ENCODE measurements around the gene ATP13A5.

GRCh38 chr3:192445831-192446030 lies 281.6 kb downstream of the FGF12 start:
- PRO-cap, 3 experiments: no peak in any of the 3 experiments

GRCh38 chr3:192850243-192851192 lies 67.1 kb downstream of the MB21D2 start:
- PRO-cap, 3 experiments: no peak in any of the 3 experiments

DNA sequence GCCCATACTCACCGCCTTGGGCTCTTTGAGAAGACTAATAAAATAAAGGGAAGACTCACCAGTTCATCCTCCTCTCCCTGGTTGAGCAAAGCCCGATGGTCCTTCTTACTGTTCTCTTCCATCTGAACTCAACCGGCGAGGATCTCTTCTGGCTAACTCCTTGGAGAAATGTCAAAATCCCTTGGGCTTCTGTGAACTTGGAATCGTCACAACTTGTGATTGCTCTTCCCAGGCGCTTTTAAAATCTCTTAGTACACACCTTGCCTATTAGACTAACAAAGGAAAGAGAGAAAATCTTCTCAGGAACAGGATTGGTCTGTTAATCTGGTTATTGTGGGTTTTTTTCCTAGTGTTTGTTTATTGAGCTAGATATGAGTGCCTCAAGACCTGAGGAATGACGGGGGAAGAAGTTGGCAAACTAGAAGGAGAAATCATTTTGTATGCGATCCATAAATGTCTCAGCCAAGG lies at the start of gene ATP13A5:
Gene ATP13A5, minus strand, starts transcription at position 150 of the 468 bp plus-strand sequence.
- PRO-cap, 3 experiments: peak in 1 of 3 experiments; most common minus-strand start position 124 of the sequence (in 1)

DNA sequence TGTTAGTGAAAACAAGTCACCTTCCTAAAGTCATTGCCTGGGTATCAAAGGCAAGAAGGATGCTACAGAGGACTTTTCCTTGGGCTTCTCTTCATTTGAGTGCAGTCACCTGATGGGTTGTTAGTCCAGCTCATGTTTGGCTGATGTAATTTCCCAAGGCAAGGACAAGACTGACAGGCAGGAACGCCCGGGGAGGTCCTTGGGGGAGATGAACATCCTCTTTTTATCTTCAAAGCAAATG lies 201.1 kb downstream of the OPA1 start:
- PRO-cap, 3 experiments: no peak in any of the 3 experiments

- PRO-cap, 3 experiments: no peak in any of the 3 experiments
Observed at GRCh38 chr3:194069274-194069750, 66.6 kb upstream of the HES1 start.

DNA sequence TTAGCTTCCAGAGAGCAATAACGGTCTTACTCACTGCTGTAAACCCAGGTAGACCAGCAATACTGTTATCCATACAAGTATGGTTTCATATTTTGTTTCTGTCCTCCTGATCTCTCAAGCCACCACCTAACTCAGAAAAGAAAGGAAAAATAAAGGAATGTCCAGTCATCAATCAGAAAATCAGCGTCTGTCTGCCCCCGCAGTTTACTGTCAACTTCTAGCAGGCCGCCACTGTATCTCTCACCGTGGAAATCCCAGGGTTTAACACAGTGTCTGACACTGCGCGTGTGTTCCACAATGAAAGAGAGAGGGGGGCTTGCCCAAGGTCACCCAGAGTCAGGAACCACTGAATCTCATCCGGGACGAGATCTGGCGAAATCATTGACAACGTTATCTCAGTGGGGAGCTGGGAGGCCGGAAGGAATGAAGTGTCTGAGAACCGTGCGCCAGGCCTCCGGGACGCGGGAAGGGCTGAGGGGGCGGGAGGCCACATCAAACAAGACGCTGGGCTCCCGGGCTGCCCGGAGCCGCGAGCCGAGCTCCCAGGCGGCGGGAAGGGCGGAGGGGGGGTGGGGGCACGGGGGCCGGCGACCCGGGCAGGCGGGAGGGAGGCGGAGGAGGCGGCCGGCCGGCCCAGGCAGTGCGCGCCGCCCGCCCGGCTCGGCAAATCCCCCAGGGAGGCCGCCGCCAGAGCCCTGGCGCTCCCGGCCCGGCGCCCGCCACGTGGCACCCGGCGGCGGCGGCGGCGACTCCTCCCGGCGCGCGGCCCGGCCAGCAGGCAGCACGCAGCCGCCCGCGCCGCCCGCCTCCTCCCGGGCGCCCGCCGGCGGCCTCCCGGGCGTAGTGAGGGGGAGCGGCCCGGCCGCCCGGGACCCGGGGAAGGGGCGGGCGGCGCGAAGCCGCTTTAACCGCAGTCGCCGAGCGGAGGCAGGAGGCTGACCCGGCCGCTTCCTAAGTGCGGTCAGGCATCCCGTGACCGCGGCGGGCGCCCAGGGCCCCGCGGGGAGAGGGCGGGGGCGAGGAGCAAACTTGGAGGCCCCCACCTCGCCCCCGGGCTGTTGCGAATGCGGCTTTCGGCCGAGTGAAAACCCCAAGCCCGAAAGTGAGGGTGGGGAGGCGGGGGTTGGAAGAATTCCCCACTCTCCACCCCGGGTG lies 2.0 kb upstream of the HES1 start:
- PRO-cap, 3 experiments: peak in 3 of 3 experiments; most common plus-strand start position 398 of the sequence (in 1); most common minus-strand start position 1,066 of the sequence (in 2)

GRCh38 chr3:194267323-194267763 lies 83.8 kb downstream of the CPN2 start:
- PRO-cap, 3 experiments: no peak in any of the 3 experiments

DNA sequence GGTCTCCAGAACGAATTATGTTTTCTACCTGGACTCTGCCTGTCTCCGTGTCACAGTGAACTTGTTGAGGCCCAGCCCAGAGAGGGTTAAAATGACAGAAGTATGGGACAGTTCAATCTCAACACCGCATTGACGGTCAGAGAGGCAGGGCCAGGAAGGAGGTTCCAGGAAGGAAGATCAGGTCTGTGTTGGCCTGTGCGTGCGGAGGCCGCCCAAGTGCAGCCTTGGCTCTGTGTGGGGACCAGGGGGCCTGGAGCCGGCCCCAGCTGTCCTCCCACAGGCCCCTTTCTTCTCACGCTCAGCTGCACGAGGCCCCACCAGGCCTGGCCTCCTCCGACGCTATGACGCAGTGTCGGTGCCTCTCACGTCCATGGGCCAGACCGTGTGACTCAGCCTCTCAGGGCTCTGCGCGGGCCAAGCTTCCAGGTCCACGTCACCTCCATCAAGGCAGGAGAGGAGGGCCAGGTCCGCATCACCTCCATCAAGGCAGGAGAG lies 83.3 kb downstream of the CPN2 start:
- PRO-cap, 3 experiments: no peak in any of the 3 experiments

- PRO-cap, 3 experiments: peak in 2 of 3 experiments; most common plus-strand start chr3:194296690 (in 1)
Observed at GRCh38 chr3:194296368-194296861, 54.7 kb downstream of the CPN2 start.

- PRO-cap, 3 experiments: peak in 1 of 3 experiments; most common plus-strand start chr3:194381565 (in 1)
Observed at GRCh38 chr3:194381412-194382033, 12.0 kb upstream of the LRRC15 start.

DNA sequence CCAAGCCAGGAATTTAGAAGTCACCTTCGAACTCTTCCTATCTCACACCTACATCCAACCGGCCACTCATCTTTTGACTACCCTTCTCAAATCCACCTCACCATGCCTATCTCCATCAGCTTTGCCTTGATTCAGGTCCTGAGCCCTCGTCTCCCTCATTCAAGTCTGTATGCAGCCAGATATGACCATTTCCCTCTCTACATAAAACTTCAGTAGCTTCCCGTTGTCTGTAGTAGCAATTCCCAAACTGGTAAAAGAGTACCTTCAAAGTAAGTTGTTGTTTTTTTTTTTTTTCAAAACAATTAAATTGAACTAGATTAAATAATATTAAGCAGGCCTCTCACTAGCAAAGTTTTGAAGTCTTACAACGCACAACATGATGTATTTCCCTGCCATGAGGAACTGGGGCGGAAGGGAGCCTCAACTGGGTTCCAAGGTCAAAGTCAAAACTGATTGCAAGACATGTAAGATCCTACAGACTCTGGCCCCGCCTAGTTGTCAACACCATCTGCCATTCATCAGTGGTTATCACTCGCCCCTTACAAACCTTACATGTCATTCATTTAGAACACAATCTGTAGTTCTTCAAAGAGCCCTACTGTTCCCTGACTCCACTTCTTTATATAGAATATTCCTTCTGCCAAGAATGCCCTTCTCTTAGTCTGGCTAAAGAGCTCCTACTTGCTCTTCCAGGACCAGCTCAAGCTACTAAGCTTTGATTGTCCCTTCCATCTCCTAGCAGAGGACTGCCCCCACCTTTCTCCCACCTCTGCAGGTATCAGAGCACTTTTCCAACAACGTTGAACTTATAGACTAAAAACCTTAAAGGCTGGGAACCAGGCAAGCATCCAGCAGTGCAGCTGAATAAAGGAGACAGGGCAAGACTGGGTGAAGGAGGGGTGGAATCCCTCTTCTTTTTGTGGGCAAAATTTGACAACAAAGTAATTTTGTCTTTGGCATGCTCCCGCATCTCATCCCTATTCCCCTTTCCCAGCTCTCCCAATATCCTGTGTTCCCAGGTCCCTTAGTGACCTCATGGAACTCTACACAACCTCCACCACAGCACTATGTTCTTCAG lies 10.0 kb downstream of the ATP13A3 start:
- PRO-cap, 3 experiments: no peak in any of the 3 experiments

DNA sequence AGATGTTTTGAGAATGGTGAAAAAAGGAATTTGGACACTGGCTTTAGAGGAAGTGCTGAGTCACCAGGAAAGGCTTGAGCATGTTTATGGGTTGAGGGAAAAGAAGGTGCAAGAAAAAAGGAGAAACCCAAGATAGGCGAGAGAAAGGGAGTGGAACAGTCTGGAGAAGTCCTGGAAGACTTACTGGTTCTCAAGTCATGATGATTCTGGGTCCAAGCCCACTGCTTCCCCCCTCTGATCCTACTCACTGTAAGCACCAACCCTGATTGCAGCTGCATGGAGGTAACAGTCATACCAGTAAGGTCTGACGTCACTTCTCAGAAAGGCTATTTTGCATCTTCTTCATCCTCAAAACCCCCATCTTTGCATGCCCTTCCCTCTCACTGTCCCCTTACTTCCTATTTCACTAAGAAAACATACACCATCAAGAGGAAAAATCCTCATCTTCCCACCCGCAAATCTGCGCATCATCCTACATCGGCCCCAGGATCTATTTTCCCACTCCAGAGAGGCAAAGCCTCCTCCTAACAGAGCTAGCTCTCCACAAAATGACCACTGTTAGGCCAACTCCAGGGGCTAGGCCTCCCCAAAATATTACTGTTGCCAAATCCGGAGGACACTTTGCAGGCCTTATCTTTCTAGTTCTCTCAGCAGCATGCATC lies 3.1 kb upstream of the ATP13A3 start:
- PRO-cap, 3 experiments: no peak in any of the 3 experiments

- PRO-cap, 3 experiments: no peak in any of the 3 experiments
Observed at GRCh38 chr3:194561131-194561681, 72.0 kb downstream of the TMEM44 start.

DNA sequence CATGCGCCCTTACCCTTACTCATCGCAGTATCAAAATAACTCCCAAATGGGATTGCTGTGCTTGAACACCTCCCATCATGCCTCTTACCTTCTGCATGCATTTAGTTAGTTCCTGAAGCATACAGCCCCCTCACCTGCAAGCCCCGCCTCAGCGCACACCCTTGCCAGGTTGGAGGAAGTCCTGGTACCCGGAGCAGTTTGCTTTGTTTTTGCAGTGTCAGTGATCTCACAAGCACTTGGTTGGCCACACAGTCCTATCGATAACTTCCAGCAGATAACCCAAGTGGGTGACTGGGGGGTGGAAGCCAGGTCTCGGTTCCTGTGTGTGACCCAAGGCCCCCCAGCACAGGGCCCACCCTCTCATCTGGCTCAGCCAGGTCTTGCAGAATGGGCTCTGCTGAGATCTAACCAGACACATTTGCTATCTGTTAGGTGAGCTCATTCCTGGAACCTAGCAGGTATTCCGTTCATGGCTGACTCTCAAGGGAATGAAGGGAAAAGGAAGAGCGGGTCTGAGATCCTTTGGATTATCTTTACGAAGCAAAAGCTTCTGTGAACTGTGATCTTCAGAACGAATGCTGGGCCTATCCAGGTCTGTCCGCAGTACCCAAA lies 45.4 kb downstream of the TMEM44 start:
- PRO-cap, 3 experiments: no peak in any of the 3 experiments

DNA sequence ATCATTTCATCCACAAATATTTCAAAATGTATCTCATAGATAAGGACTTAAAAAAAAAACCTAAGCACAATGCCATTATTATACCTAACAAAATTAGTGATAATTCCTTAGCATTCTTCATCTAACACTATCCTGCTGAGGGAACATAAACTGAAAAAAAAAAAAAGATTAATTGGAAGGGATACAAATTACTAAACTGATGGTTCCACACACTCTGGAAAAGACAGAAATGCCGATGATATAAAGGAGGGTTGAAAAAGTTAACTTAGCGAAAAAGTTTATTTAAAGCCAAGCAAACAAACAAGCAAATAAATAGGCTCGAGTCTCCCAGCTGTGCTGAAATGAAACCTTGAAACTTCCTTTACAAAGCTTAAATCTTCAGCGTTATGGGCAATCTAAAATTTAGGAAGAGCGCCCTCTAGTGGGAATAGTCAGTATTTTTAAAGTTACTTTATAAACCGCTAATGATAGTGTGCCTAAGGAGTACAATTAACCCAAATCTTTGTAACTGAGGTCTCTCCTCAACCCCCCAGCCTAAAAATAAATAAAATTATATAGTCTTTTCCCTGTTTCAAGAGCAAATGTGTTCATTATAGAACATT lies 38.6 kb downstream of the TMEM44 start:
- PRO-cap, 3 experiments: no peak in any of the 3 experiments

DNA sequence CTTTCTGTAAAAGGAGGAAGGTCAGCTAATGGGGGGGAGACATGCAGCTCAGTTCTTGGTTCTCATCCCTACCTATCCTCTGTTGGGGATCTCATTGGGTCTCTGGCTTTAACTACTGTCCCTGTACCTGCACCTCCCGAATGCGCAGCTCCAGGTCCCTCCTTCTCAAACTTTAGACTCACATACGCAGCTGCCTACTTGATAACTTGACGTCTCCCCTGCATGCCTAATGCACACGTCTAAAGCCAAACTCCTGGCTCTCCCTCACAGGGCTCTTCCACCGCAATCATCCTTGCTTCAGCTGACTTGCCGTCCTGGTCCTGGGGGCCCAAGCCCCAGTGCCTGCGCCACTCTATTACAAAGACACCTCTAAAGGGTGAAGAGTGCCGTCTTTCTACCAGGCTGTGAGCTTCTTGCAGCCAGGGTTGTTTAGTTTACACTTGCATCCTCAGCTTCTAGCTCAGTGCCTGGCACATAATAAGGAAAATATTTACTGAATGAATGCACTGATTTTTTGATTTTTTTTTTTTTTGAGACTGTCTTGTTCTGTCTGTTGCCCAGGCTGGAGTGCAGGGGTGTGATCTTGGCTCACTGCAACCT lies 6.0 kb upstream of the TMEM44 start:
- PRO-cap, 3 experiments: no peak in any of the 3 experiments

DNA sequence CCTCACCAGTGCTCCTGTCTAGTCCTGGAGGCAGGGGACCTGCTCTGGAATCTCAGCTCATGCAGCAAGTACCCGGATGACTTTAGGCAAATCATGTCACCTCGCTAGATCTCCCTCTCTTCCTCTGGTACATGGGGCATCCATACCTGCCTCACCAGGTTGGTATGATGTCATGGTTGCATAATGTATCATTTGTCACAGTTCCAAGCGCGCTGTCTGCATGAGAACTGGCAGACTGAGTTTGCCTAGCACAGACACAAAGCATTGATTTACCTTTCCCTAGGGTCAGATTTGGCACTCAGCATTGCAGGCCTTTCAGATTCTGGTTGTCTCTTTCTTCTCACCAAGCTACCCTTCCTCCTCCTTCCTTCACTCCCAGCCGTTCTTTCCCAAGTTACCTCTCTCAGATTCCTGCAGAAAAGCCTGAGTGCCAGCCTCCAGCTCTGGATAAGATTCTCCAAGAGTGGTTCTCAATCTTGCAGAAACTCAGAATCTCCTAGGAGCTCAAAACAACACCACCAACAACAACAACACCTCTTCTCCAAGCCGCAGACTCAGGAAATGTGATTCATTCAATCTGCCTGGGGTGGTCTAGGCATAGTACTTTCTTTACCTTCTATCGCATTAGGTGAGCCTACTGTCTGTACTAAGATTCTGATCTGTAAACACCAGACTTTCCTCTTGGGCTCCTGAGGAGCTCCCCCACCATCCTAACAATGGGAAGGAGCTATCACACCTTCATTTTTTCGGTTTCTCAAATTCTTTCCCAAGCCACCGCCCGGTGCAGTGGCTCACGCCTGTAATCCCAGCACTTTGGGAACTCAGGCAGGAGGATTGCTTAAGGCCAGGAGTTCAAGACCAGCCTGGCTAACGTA lies 29.6 kb downstream of the FAM43A start:
- PRO-cap, 3 experiments: no peak in any of the 3 experiments

DNA sequence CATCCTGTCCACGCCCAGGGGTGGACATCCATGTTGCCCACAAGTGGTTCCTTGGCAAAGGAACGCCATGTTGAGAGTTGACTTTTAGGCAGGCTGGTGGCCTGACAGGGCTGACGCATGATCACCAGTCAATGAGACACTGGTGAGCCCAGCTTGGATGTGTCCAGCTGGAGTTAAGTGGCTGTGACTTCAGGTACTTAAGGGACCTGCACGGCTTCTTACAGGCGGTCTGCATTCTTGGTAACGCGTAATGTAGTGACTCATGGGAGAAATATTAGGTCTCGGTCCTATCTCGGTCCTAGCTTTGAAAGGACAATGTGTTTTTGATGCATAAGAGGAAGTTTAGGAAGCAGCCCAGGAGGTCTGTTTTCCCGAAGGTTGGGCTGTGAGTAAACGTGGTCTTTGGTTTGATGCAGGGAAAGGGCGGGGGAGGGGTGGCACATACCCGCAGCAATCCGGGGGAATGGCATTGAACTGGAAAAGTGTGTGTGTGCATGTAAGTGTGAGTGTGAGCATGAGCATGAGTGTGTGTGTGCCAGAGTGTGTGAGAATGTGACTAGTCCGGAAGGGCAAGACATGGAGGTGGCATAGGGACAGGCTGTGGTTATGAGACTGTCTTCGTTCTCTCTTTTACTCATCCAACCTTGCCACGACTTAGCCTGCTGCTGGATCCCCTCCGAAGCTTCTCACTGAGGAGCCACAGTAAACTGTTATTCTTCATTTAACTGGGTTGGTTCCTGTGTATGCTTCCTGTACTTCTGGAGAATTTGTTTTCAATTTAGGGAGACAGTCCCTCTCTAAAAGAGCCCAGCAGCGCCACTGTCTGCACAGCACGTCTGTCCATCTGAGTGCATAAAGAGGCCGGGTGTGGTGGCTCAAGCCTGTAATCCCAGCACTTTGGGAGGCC lies 55.4 kb downstream of the FAM43A start:
- PRO-cap, 3 experiments: no peak in any of the 3 experiments

DNA sequence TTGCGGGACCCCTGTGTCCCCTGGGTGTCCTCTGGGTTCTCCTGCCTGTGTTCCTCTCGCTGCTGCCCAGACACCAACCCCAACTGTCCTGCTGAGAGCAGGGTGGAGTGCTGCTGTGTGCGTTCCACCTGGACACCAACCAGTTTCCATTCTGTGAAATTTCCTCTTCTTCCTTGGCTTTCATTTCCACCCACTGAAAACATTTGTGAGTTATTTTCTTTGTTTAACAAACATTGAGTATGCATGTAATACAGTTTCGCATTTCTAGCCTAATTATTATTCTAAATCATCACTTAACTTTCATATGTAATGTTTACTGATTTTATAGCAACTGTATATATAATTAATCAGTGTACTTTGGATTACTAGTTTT lies 266.6 kb downstream of the FAM43A start:
- PRO-cap, 3 experiments: no peak in any of the 3 experiments

GRCh38 chr3:195028858-195029402 lies 242.0 kb downstream of the XXYLT1 start:
- PRO-cap, 3 experiments: no peak in any of the 3 experiments